H9 (cell line): ENCODE data around the gene TFB1M.

- PRO-cap = no peak
These were observed 105.2 kb upstream of the CNKSR3 start for GRCh38 chr6:154615547-154616144.

GRCh38 chr6:154765893-154766836, 32.9 kb downstream of the SCAF8 start:
- PRO-cap = no peak

GRCh38 chr6:154889261-154889877, 105.7 kb upstream of the TIAM2 start:
- PRO-cap = no peak

- PRO-cap = no peak
These were observed 40.0 kb upstream of the CLDN20 start for GRCh38 chr6:155223516-155224538.

GRCh38 chr6:155314385-155315348, at the start of gene TFB1M:
Gene TFB1M, minus strand, starts transcription at chr6:155314484.
- PRO-cap = bidirectional peak, plus-strand start at chr6:155314618, minus-strand start at chr6:155314450; bidirectional peak, plus-strand start at chr6:155314888, minus-strand start at chr6:155314673

DNA sequence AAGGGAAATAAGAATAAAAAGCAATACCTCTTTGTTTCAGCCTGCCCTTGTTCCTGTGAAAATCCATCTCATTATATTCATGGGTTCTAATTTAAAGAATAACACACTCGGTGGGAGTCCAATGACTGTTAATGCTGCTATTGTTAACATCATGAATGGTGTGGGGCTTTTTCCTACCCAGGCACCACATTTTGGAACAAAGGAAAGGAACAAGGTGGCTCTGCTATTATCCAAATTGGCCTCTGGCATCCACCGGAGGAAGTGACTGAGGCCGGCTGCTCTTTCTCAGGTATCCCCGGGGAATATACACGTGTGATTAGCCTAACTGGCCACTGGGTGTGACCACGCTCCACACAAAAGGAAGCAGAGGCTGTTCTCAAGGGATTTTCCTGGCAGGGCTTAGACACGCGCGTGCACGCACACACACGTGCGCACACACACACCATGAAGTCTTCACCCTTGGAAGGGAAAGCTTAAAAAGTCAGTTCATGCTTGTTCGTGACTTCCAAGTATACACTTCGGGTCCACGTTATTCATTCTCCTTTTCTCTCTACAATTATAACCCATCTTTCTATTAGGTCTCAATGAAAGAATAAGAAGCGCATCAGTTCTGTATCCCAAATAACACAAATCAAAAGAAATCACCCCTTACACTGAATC, 601.1 kb upstream of the ARID1B start:
- PRO-cap = no peak

DNA sequence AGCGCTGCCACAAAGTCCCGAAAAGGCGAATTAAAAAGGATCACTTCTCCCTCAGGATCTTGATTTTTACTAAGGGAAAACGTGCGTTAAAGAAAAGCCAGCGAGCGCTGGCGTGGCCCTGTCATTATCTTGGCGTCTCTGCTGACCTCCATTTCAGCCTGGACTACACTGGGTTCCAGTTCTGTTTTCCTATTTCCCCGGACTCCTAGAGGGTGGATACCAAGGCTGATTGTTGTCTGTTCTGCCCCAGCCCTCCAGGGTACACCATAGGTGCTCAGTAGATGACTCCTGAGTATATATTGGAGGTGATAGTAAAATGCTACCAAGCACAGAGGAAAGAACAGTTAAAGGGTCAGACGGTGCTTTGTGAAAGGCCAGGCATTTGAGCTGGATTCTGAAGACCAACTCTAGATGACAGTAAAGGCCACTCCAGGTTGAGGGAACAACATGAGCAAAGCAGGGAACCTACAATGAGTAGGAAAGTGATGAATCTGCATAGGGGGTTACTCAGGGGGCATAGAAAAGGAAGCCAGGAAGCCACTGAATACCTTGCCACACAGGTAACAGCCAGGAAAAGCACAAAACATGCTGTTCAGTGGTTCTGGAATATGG, 89.1 kb upstream of the ARID1B start:
- PRO-cap = no peak

GRCh38 chr6:156718692-156719110, 58.5 kb upstream of the ARID1B start:
- PRO-cap = no peak

DNA sequence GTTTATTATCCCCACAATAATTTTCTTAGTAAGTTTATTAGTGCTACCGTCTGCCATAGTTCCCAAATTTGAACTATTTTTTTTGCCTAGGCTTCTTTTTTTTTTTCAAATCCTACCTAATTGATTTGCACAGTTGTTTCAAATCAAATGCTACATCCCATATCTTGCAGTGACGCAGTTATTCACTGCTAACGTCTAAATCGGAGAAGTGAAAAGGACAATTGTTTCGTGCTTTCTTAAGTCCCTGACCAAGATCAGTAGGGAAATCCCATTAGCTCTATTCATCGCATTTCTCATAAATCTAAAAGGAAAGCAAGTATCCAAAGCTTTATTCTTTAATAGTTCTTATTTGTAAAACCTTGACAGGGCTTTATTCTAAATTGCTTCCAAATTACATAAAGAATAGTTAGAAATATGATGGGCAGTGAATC, 3.3 kb upstream of the ARID1B start:
- PRO-cap = no peak

DNA sequence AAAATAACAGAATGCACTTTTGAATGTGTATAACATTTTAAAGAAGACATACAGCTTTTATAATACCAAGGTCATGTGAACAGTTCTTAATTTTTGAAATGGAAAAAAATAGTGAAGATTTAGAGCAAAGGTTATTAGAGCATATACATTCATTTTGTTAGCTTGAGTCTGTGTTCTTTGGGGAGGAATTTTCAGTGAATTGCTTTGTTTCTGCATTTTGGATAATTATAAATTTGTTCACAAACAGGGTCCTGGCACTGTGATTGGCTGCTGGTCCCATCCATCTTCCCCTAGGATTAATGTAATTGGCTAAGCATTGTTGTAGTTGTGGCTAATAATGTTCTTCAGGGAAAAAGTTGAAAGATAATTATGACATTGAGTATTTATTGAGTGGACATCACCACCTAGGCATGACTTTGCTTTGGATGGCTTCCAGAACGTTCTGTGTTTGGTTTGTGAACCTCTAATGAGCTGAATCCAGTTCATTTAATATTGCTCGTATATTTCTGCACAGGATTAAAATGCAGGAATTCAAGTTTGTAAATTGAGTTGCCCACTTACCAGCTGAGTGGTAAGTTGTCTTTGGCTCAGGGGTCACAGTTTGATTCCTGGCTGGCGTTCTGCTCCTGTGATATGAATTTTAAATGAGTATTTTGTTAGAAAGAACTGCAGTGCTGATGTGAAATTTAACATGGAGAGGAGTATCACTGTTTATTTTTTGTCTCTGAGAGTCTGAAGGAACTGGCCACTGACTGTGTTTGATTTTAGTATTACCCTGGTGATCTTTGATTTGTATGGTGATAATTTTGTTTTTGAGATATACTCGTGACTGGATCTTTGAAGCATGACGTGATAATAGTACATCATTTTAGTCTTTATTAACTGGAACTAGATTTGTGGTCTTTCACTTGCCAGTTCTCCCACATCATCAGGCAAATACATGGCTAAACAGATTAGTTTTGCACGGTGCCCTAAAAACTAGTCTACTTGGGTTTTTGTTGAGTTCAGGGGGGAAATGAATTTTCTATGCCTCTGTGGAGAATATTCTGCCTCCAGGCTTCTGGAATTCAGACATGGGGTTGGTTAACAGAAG, 55.2 kb downstream of the ARID1B start:
- PRO-cap = no peak

- PRO-cap = no peak
These were observed 102.5 kb downstream of the ARID1B start for GRCh38 chr6:156879685-156880162.

GRCh38 chr6:157022169-157022467, 244.9 kb downstream of the ARID1B start:
- PRO-cap = bidirectional peak, plus-strand start at chr6:157022288, minus-strand start at chr6:157022133

GRCh38 chr6:157086426-157087141, 236.7 kb downstream of the TMEM242 start:
- PRO-cap = no peak

DNA sequence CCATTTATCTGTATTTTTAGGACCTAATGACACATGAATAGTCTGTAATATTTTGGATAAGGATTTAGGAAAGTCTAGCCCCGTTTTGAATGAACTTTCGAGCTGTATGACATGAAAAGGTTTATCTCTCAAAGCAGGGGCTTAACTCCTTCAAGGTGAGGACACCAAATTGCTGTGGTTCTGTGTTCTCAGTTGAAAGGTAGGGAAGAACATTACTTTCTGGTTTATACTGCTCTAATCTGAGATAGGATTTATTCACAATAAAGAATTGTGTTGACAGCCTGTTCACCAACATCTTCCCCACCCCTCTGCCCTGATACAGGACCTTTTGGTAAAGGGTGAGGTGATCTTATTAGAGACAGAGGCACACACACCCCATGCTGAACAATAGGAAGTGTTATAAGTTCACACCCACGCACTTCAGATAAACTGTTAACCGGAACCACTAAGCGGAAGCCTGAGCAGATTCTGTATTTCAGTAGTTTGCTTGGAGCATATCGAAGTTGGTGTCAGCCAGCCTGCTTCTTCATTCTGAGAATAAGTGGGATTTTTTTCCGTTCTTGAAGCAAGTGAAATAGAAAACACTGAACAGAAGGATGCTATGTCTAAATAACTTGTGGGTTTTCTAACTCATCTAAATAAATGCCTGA, 223.3 kb downstream of the TMEM242 start:
- PRO-cap = no peak

DNA sequence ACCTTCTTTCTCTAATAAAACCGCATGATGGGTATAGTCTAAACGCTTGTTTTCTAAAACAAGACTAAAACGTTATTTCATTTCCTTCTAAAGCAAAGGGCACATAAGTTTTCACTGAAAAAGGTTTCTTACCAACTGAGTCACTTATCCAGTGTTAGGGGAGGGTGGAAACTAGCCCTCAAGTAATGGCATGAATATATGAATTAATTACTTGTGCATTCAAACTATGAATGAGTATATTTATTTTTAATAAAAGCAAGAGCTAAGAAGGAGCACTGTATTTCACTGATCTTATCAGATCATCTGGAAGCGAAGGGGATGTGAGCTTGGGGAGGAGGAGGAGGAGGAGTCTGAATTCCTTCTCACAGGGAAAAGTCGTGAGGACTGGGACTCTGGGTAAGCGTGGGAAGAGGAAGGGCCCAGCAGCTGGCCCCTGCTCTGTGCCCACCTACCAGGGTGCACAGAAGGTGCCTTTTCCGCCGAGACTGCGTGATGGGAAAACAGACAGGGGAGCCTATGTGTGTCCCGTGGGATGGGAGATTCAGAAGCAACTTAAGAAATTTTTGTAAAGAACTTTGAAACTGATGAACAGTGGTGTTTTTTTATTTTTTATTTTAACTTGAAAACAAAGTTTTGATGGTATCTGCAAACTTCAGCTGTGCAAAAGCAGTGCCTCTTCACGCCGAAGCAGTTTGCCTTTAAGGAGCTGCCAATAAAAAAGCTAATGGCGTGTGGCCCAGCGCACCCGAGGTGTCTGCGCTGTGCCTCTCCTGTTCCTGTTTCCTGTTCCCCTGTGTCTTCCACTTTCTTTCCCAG, 178.8 kb downstream of the TMEM242 start:
- PRO-cap = no peak

GRCh38 chr6:157200722-157201534, 122.4 kb downstream of the TMEM242 start:
- PRO-cap = no peak

DNA sequence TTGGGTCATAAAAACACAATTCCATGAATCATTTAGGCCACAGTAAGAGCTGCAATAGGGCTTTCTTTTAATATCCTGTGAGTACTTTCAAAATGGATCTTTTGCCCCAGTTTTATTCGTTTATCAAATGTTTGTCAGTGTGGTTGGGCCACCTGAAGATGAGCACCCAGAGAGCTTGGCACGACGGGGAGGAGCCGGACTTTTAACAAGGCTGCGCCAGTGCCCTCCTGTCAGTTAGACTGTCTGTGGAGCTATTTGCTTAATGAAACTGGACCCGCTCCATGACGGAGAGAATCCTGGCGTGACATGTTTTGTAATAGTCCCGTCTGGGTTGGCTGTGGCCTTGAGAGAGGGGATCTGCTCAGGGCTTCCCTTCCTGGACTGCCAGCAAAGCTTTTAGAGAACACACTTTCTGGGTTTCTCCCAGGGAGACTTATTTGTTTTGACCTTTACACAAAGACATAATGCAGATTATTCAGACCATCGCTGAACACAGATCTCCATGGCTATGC, 53.6 kb downstream of the ZDHHC14 start:
- PRO-cap = no peak

DNA sequence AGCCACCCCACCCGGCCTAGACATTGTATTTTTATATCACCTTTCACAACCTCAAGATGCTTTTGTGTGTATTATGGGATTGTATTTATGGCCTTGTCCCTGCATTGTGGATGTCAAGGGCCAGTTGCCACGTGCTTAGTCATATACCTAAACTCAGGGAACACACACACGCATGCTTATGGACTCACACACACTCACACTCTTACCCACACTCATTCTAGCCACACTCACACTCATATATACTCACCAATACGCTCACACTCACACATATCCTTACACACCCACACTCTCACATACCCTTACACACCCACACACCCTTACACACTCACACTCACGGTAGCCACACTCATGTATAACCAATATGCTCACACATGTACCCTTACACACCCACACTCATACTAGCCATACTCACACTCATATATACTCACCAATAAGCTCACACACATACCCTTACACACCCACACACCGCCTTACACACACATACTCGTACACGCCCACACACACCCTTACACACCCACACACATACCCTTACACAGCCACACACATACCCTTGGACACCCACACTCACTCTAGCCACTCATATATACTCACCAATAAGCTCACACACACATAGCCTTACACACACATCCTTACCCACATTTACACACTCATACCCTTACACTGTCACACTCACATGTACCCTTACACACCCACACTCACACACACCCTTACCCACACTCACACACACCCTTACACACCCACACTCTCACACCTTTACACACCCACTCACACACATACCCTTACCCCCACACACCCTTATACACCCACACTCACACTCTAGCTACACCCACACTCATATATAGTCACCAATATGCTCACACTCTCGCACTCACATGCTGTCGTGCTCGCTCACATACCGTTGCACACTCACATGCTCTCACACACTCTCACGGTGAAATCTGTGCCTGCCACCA, 192.5 kb upstream of the SNX9 start:
- PRO-cap = no peak

DNA sequence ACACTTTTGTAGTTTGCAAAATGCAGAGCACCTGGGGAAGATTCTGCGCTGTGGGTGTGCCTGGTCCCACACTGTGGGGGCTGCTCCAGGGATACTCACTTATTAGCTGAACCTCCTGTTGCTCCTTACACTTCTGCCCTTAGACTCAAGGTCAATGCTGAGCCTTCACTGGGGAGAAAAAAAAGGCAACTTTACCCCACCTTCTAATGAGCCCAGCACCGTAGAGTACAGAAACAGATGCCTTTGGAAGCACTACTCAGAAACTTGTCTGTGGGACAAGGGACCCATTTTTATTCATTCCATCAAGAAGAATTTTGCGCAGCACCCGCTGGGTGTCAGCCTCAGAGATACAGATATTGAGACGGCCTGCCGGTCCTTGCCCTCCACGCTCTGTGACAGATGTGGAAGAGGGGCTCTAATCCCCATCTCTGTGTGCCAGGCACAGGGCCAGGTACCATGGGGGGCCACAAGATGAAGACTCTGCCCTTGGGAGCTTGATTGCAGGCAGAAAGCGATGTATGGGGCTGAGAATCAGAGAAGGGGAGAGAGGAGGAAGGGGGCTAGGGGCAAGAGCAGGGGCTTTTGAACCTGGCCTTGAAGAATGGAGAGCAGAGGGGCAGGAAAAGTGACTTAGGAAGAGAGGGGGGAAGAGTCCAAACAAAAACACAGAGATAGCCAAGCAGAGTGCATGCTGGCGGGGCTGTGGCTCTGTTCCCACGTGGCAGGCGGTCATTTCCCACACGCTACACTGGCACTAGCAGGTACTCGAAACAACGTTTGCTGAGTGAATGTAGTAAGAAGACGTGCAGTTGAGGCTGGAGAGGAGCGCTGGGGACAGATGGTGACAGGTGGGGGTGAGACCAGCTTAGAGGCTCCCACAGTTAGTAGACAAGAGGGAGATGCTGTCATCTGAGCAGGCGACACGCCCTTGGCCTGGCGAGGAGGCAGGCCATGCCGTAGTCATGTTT, 170.4 kb upstream of the SNX9 start:
- PRO-cap = no peak

- PRO-cap = bidirectional peak, plus-strand start at chr6:157763630, minus-strand start at chr6:157763320
These were observed 59.6 kb upstream of the SNX9 start for GRCh38 chr6:157763223-157764096.